ENCODE measurements around a stretch of chr3.

DNA sequence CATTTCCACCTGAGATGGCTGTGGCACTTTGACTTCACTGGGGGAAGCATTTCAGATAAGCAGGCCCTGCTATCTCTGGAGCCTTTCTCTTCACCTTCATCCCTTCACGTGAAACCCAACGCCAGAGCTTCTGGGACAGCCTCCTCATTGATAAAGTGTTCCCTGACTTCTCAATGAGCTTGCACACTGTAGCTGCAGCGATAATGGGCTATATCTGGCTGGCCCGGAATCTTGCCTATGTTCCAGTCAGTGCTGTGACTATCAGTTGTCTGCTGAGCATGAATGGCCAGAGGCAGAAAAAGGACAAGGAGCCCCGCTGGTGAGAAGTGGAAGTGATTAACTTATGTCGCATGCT lies 53.8 kb downstream of the LSM3 start:
- PRO-cap, result no peak

DNA sequence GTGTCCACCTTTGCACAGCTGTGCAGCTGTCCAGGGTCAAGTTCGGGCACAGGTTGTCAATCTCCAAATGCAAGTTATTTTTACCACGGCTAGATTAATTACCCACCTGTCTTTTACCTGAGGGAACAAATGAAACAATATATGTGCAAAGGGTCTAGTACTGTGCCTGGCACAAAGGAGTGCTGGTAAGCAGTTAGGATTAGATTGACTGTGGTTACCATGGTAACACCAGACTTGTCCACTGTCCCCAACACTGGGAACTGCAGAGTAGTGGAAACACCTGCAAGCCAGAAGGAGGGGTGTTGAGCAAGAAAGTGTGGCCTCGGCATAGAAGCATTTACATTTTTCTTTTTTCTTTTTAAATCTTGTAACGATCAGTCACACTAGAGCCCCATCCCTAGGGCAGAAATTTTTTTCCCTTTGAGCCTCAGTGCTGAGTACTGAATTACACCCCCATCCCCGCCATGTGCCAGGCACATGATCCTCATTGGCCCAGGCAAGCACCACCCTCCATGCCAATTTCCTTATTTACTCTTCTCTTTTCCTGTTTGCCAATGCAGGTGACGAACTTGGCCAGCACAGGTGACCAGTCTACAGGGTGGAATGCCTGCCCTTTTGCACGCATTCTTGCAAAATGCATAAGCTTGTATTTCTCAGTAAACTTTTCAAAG lies 66.2 kb upstream of the SLC6A6 start:
- PRO-cap, result no peak

DNA sequence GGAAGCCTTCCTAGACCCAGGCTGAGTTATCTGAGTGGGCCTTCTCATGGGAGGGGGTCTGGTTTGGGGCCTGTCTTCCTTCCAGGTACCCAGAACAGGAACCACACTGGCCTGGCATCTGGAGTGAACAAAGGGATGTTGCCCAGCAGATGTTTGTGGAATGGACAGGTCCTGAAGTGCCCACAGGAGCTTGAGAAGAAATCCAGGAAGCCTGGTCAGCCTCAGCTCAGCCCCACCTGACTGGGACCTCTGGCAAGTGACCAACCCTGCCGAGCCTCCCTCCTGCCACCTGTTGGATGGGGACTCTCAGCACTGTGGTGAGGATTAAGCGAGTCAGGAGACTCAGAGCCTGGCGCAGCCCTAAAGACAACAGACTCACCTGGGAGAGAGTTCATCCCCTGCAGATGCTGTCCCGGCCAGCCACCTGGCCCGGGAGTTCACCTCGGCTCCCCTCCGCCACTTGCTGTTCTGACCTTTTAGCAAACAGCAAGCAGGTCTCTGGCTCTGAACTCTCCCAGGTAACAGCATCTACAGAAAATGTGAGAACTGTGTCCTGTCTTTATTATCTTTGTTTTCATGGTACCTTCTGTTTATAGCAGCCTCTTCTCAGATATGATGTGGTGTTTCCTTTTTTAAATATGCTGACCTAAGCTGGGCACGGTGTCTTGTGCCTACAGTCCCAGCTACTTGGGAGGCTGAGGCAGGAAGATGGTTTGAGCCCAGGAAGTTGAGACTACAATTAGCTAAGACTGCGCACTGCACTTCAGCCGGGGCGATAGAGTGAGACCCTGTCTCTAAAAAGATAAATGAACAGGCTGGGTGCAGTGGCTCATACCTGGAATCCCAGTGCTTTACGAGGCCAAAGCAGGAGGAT lies 32.6 kb upstream of the SLC6A6 start:
- PRO-cap, result no peak

DNA sequence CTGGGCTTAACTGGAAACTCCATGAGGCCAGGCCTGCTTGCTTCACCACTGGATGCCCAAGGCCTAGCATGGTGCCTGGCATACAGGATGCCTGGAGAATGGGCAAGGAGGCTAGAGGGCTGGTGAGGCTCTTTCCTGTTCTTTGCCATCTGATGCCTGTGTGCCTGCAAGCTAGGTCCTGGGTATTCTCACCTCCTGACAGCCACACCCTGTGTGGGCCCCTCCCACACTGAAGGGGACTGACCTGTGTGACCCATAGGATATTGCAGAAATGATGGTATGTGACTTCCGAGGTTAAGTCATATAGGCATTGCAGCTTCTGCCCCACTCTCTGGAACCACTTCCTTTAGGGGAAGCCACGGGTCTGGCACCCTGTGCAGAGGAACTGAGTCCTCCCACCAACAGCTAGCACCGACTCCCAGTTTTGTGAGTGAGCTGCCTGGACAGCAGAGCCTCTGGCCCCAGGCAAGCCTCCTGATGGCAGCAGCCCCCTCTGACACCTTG lies 24.7 kb upstream of the SLC6A6 start:
- PRO-cap, result no peak

DNA sequence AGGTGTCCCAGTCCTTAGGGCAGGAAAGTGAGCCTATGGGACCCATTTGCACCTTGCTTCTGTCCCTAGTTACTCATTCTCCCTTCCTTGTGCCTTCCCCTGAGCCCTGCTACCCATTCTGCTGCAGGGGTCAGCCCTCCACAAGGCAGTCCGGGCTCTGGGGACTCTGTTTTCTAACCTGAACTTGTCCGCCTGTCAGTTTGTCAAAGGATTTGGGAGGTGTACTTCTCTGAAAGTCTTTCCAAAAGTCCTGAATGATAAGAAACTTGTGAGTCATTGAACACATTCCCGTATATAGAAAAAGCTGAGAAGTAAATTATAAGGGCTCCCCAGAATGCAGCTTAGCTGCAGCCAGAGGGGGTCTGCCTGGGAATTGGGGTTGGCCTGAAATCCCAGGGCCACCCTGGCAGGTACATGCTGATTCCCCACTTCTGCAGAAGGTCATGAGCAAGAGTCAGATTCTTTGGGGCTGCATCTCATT lies 2.8 kb downstream of the SLC6A6 start:
- PRO-cap, result no peak

- PRO-cap, result no peak
Observed at GRCh38 chr3:14433024-14433629, 30.7 kb downstream of the SLC6A6 start.

- PRO-cap, result no peak
Observed at GRCh38 chr3:14652507-14653019, 1.0 kb downstream of the CCDC174 start.

- PRO-cap, result no peak
Observed at GRCh38 chr3:14841878-14842353, 23.2 kb downstream of the FGD5 start.

GRCh38 chr3:15003605-15004030 lies 56.2 kb downstream of the NR2C2 start:
- PRO-cap, result no peak

GRCh38 chr3:15063169-15063762 lies 1.8 kb downstream of the MRPS25 start:
- PRO-cap, result no peak

GRCh38 chr3:15242496-15243424 lies 36.7 kb downstream of the CAPN7 start:
- PRO-cap, result no peak

DNA sequence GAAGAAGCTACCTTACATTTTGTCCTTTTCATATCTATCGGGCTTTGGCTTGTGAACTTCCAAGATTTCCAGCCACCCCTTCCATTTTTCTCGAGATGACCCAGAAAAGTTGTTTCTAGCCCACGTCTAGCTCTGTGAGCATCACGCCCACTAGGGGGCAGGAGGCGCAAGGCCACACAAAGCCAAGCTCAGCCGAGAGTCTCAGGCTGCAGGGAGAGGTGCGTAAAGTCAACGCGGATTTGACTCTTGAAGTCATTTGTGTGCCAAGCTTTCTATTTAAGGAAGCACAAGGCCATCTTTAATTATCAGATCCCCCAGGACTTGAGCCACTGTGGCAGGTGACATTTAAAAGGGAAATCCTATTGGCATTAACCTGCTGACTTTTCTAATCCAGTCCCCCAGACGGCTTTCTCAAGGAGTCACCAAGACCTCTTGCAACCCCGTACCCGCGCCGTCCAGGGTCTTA lies 62.0 kb downstream of the CAPN7 start:
- PRO-cap, result no peak

DNA sequence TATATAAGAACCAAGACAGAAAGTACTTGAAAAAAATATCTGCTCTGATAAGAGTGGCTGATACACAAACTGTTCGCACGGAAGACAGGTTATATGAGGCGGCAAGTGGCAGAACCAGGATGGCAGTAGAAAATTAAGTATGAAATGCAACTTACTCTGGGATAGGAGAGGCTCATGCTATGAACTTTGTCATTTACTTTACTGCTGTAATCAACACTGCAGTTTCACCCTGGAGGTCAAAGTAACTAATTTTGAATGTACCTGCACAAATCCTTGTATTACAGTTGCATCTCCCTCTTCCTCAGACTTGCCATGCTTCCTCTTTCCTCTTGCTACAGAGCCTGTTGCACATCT lies 38.8 kb downstream of the HACL1 start:
- PRO-cap, result no peak

GRCh38 chr3:15637242-15638069 lies 35.9 kb downstream of the BTD start:
- PRO-cap, result no peak

- PRO-cap, result no peak
Observed at GRCh38 chr3:15647588-15648220, 46.2 kb downstream of the BTD start.

DNA sequence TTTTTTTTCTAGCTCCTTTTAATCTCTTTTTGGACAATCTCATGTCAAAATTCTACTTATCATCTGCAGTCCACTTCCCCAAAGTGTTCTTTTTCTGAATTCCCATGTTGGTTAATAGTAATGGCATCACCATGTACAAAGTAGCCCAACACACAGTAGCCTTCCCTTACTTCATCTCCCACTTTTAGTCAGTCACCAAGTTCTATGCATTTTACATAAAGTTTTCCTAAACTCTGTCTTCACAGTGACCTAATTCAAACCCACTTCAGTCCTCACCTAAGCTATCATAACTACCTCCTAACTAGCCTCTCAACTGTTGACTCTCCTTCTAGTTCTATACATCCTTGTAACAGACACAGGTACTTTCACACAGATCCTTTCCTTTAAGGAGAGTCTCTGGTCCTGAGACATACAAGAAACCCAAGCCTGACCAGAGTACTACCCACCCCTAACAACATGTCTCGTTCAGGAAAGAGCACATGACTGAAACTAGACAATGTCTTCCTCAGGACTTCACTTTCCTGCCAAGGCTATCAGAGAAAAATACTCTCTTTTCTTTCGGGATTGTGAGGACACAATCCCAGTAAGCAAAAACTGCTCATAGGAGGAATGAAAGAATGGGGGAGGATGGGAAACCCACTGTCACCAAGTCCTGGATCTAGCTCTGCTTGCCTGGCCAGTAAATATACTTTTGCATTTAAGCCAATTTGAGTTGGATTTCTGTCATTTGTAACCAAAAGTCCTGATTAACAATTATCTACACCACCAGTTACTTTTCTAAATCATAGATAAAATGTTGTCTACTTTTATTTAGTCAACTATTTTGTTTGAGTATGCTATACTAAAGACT lies 11.4 kb upstream of the ANKRD28 start:
- PRO-cap, result no peak

- PRO-cap, result no peak
Observed at GRCh38 chr3:16059737-16060210, 114.7 kb upstream of the GALNT15 start.

GRCh38 chr3:16129976-16130344 lies 44.5 kb upstream of the GALNT15 start:
- PRO-cap, result no peak

DNA sequence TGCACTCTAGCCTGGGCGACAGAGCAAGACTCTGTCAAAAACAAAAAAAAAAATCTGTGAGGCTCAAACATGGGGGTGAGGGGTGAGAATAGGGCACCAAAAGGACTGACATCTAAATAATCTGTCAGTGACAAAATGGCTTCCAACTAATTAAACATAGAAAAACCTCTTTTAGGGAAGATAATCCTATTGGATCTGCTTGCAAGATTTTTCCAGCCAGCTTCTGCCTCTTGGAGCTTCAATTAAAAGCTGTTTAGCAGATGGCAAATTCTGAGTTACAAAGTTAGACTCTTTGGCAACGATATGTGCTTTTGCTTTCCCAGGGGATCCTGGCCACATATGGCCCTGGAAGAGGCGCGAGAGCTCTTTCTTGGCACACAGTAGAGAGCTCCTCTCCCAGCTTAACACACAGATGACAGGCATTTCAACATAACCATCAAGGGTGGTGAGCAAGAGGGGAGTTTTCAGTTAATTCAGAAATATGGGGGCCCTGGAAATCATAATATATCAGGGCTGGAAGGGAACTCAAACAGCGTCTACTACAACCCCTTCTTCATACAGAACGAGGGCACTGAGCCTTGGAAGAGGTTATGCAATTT lies 41.6 kb upstream of the GALNT15 start:
- PRO-cap, result no peak

DNA sequence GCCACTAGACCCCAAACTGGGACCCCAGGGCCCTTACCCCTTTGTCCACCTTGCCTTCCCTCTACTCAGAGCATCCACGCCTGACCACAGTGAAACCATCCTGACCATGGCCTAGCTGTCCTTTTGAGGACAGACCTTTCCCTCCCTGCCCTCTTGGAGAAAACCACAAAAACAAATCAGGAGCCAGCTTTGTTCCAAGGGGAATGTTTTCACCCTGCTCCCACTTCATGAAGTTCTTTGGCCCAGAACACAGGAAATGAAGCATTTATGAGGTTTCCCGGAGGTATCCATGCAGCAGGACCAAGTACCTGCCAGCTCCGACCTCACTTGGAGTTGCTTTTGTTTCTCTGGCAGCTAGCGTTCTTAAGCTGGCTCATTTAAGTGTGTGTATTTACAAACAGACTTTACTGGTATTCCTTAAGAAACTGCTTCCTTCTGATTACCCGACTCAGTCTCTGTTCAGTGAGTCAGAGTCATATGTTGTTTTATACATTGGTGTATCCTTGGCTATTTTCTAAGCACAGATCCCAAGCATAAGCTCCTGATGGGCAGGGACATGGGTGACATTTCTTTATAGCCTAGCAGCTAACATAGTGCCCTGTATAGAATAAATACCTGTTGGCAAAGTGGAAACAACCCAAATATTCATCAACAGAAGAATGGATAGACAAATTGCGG lies 34.0 kb upstream of the GALNT15 start:
- PRO-cap, result no peak

Measured in mesothelial cell of epicardium (in vitro differentiated cells).